Mesangial cell (primary cell): Measurements from ENCODE around the genes MLX and RPL27.

GRCh38 chr17:42548106-42548979 lies 4.4 kb upstream of the HSD17B1 start:
- RAMPAGE, long total RNA: no peak

DNA sequence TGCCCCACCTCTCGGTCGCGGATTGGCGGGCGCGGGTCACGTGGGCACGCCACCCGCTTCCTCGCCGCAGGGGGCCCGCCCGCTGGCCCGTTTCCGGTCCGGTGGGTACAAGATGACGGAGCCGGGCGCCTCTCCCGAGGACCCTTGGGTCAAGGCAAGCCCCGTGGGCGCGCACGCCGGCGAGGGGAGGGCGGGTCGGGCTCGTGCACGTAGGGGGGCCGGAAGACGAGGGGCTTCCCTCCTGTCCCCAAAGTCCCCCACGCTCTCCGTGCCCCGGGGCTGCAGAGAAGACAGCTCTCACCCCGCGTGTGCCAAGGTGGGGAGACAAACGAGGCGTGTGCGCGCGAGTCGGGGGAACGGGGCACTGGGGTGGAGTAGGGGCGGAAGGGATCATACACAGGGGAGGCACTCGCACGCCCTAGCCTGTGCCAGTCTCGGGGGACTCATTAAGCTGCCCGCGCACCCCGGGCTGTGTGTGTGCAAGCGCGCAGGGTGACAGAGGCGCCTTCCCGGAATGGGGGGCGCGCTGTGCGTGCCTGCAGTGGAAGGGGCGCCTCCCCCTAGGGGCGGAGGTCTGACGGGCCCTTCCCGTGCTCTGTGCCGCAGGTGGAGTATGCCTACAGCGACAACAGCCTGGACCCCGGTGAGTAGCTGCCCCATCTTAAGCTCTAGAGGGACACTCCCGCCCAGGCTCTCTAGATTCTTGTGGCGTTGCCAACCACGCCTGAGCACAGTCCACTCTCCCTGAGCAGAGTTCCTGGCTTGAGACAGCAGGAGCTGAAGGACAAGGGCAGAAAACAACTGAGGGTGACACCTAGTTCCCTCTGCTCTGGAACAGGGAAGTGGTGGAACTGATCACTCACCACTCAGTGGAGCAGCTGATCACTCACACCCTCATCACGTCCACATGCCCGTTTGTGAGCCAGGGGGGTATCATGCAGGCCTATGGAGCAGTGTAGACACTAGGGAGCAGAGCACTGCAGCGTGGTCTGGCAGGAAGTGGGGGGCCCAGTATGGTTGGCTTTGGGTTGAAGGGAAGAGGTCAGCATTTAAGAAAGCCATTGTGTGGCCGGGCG lies at the start of gene MLX:
Gene MLX, plus strand, starts transcription at position 88 of the 1,076 bp plus-strand sequence.
- RAMPAGE, long total RNA: start-site peak on the plus strand centred at position 96 of the sequence, 18 bp wide, 308 reads

DNA sequence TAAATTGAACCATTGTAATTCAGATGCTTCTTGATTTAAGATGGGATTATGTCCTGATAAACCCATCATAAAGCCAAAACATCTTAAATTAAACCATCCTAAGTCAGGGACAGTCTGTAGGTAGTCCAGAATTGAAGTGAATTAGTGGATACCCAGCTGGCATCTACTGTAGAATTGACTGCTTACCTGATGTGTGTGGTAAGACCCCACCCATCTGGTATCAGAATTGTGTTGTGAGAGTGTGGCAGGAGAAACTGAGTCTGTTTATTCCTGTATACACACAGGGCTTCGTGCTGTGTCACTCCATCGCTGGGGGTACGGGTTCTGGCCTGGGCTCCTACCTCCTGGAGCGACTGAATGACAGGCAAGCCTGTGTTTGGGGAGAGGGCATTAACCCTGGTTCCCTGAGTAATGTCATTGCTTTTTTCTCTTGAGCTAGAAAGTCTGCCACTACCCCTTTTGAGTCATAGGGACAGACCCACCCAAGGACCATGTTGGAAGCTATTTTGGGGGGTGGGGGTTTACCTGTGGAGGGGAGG lies 3.7 kb downstream of the TUBG2 start:
- RAMPAGE, long total RNA: no peak

DNA sequence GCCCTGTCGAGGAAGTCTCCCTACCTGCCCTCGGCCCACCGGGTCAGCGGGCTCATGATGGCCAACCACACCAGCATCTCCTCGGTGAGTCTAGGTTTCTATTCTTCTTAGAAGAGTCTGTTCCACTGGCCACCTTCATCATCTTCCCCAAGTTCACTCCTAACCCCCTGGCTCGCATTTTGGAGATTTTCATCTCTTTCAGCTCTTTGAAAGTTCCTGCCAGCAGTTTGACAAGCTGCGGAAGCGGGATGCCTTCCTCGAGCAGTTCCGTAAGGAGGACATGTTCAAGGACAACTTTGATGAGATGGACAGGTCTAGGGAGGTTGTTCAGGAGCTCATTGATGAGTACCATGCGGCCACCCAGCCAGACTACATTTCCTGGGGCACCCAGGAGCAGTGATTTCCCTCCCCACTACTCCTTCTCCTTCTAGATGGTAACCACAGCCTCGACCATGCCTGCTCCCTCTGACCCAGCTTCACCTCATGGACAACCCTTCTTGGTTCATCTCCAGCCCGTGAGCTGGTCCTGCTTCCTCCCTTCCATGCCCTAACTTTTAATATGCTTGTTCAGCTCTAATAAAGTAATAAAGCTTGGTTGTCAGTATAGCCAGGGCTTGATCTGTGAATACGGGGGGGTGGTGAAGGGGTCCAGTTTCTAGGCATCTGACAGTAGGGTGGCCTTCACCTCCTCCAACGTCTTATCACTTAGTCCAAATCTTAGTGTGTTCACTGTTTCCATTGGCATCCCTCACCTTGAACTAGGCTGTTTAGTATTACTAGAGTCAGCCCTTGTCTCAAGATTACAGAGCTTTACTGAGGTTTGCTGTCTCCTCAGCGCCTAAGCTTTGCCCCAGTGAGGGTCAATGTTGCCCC lies 7.6 kb downstream of the TUBG2 start:
- RAMPAGE, long total RNA: no peak

DNA sequence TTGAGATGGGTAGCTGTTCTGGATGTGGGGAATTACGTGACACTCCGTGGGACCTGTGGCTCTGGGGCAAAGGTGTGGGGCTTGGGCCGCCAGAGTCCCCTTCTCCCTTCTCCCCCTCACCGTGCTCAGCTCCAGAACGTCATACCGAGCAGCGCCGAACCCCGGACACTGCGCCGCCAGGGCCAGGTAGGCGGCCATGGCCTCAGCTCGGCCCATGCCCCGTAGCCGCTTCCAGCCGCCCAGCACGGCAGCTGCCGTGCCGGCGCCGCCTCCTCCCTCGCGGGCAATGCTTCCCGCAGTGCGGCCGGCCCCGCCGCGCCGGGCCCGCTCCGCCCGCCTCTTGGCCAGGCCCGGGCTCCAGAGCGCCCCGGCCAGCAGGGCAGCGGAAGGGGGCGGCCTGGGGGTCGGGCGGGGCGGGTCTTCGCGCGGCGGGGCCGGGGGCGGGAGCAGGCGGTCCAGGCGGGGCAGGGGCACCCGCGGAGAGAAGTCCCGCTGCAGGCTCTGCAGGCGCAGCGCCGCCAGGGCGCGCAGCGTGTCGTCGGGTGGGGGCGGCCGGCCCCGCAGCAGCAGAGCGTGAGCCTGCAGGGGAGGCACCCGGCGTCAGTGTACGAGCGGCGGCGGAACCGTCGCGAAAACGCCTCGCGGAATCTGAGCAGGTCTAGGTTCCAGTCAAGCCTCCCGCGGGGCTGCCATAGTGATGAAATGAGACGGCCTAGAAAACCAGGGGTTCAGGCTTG lies 6.8 kb downstream of the PLEKHH3 start:
- RAMPAGE, long total RNA: no peak

DNA sequence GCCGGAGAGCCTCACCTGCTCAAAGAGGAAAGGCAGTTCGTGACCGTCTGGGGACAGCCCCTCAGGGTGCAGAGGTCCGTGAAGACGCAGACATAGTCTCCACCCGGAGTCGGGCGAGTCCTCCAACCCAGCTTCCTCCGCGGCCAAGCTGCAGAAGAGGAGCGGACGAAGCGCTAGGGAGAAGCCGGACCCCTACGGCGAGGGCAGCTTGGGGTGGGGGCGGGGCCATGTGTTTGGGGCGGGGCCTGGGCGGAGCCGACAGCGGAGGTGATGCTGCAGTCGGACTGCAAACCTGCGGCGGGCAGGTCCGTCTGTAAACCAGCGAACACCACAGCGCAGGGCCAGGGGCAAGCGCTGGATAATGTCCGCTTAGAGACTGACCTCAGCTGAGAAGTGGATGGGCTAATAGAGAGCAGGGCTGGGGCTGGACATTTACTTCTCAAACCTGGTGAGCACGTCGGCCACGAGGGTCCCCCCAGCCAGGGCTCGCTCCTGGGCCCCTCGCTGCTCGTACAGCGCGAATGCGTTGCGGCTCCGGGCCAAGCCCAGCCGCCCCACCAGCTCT lies 6.2 kb downstream of the PLEKHH3 start:
- RAMPAGE, long total RNA: no peak

GRCh38 chr17:42673413-42674770 lies 2.9 kb downstream of the PLEKHH3 start:
- RAMPAGE, long total RNA: no peak

GRCh38 chr17:42749642-42750016 lies 4.8 kb upstream of the EZH1 start:
- RAMPAGE, long total RNA: no peak

DNA sequence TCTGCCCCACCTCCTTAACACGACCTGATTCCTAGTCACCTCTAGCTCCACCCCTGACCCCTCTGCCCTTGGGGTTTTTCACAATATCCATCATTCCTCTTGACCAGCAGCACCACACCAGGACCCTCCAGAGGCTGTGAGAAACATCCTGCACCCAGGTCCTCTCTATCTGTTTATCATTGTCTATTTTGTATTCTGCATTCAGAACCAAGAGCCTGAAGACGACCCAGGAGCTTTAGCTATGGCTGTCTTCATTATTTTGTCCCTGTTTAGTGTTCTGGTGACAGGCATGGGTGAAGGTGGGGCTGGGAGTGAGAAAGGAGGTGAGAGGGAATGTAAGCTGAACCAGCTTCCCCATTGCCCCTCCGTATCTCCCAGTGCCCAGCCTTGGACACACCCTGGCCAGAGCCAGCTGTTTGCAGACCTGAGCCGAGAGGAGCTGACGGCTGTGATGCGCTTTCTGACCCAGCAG lies 16.1 kb downstream of the AOC3 start:
- RAMPAGE, long total RNA: no peak

DNA sequence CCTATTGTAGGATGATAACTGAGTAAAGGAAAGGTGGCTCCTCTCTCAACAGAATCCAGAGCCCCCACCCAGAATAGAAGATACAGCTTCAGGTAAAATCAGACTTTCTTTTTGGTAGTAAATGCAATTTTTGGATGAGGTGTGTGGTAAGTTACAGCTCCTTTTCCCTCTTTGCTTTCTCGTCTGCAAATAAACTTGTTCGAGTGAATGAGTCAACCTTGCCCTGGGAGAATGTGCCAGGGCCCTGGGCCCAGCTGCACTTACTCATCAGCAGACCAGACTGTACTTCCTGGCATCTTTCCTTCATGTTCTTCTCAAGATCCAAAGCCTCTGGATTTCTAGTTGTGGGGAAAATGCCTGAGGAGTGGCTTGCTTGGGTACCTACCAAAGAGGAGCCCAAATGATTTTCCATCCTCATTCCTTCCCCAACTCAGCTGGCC lies 5.5 kb upstream of the G6PC1 start:
- RAMPAGE, long total RNA: no peak

DNA sequence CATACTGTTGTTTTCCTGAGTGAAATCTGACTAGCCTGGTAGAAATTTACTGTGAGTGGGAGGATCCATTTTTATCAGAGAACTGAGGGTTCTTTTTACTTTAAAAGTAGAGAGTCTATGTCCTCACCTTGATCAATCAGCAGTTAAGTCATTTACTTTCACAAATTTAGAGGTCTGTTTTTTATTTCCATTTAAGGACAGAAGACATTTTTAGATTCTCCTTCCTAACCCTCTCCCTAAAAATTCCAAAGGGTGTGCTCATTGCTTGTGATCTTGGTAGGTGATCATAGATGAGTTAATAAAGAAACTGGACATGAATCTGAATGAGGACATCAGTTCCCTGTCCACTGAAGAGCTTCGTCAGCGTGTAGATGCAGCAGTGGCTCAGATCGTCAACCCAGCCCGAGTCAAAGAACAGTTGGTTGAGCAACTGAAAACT lies 8.7 kb downstream of the RUNDC1 start:
- RAMPAGE, long total RNA: no peak

GRCh38 chr17:42997833-42999080 lies at the start of gene RPL27:
TSS of gene RPL27 (plus strand) at chr17:42998419.
- RAMPAGE, long total RNA: start-site peak on the plus strand at chr17:42998398-42998522, 2,810 reads

DNA sequence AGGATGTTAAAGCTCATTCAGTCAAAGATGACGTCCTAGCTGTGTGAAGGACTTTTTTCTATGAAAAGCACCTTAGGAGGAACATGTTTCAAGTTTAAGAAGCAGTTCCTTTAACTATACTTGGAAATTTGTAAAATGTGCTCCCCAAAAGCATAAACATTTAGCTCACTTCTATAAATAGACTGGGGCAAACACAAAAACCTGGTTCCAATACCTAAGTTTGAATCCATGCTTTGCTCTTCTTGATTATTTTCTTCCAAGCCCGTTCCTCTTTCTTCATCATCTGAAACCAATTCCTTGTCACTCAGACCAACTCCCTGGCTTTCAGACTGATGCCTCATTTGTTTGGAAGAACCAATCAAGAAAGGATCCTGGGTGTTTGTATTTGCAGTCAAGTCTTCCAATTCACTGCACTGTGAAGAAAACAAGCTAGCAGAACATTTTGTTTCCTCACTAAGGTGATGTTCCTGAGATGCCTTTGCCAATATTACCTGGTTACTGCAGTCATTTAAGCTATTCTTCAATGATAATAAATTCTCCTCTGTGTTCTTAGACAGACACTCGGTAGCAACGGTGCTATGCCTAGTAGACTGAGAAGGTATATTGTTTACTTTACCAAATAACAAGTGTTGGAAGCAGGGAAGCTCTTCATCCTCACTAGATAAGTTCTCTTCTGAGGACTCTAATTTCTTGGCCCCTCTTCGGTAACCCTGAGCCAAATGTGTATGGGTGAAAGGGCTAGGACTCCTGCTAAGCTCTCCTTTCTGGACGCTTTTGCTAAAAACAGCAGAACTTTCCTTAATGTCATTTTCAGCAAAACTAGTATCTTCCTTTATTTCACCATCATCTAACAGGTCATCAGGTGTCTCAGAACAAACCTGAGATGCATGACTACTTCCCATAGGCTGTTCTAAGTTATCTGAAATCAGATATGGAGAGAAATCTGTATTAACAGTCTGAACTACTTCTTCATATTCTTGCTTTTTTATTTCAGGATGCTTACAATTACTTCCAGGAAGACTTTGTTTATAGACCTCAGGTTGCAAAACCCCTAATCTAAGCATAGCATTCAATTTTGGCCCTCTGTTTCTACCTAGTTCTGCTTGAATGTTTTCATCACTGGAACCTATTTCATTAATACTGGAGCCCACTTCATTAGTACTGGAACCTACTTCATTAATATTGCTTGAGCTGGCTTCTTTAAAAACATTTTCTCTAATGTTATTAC lies 33.5 kb downstream of the BRCA1 start:
- RAMPAGE, long total RNA: no peak

DNA sequence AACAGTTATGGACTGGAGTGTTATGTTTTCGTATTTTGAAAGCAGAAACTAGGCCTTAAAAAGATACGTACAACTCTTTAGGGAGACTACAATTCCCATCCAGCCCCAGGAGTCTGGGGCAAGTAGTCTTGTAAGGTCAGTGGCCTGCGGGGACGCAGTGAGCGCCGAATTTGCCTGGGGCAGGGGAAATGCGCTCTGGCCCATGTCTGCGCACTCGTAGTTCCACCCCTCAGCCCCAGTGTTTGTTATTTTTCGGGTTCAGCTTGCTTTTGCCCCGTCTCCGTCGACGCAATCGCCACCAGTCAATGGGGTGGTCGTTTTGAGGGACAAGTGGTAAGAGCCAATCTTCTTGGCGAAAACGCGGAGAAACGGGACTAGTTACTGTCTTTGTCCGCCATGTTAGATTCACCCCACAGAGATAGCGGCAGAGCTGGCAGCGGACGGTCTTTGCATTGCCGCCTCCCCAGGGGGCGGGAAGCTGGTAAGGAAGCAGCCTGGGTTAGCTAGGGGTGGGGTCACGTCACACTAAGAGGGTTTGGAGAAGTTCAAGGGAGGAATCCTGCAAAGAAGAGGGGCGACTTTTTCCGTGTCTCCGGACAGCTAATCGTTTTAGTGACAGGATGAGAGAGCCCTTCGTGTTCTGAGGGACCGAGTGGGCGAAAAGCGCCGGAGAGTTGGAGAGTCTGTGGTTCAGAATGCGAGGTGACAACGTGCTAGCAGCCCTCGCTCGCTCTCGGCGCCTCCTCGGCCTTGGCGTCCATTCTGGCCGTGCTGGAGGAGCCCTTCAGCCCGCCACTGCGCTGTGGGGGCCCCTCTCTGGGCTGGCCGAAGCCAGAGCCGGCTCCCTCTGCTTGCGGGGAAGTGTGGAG lies 1.0 kb upstream of the BRCA1 start:
- RAMPAGE, long total RNA: no peak

DNA sequence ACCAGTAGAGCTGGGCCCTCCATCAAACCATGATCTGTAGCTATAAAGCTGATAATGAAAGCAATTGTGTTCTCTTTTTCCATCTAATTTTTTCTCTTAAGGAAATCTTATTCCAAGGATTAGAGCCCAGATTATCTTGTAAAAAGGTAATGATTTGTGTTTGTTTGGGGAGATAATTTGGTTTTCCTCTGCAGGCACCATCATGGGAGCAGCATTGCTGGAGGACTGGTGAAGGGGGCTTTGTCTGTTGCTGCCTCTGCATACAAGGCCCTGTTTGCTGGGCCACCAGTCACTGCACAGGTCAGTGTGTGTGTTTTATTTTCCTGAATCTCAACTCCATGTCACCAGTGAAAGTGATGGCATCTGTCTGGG lies 8.2 kb upstream of the TMEM106A start:
- RAMPAGE, long total RNA: no peak

- RAMPAGE, long total RNA: no peak
These were observed 3.9 kb upstream of the TMEM106A start for GRCh38 chr17:43207594-43208411.

GRCh38 chr17:43245167-43245366 lies 16.6 kb upstream of the CCDC200 start:
- RAMPAGE, long total RNA: no peak

DNA sequence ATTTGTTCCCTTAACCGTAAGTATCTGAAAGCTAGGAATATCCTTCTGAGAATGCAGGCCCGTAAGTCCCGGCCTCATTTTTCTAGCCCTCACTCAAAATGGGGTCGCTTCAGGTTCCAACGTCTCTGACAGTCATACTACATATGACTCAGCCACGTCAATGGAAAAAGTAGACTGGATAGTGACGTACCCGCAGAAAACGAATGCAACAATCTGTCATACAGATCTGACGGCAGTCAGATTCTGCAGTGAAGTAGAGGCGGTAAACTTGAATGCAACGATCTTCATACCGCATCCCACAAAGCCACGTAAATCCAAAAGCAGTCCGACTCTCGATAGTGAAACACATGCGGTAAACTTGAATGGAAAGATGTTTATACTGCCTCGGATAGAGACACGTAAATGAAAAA lies 38.5 kb upstream of the ARL4D start:
- RAMPAGE, long total RNA: no peak

DNA sequence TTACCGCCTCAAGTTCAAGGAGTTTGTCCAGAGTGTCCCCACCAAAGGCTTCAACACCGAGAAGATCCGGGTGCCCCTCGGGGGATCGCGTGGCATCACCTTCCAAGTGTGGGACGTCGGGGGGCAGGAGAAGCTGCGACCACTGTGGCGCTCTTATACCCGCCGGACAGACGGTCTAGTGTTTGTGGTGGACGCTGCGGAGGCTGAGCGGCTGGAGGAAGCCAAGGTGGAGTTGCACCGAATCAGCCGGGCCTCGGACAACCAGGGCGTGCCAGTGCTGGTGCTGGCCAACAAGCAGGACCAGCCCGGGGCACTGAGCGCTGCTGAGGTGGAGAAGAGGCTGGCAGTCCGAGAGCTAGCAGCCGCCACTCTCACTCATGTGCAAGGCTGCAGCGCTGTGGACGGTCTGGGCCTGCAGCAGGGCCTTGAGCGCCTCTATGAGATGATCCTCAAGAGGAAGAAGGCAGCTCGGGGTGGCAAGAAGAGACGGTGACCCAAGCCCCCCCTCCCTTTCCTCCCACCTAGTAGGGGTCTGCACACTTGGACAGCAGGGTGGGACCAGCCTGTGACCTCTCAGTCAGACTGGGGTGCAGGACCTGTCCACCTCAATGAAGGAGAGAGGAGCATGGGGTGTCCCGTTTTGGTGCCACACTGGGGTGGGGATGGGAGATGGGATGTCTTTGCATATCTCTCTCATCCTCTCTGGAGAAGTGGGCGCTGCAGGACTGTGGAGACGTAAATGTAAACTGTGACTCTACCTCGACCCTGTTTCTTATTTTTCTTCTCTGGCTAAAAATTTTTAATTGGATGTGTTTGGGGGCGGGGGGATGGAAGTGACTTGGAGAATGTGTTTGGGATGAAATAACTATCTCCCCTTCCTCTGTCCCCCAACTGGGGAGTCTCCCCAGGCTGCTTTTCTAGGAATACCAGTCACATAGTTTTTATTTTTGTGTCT lies 1.3 kb downstream of the ARL4D start:
- RAMPAGE, long total RNA: no peak

GRCh38 chr17:43524964-43525459 lies 21.1 kb downstream of the ETV4 start:
- RAMPAGE, long total RNA: no peak